Sciatic nerve (tissue), 1 donor: ENCODE measurements around the genes TCL1A and AK7.

- PRO-cap = no peak
These were observed 61.2 kb downstream of the CLMN start for GRCh38 chr14:95258358-95259110.

DNA sequence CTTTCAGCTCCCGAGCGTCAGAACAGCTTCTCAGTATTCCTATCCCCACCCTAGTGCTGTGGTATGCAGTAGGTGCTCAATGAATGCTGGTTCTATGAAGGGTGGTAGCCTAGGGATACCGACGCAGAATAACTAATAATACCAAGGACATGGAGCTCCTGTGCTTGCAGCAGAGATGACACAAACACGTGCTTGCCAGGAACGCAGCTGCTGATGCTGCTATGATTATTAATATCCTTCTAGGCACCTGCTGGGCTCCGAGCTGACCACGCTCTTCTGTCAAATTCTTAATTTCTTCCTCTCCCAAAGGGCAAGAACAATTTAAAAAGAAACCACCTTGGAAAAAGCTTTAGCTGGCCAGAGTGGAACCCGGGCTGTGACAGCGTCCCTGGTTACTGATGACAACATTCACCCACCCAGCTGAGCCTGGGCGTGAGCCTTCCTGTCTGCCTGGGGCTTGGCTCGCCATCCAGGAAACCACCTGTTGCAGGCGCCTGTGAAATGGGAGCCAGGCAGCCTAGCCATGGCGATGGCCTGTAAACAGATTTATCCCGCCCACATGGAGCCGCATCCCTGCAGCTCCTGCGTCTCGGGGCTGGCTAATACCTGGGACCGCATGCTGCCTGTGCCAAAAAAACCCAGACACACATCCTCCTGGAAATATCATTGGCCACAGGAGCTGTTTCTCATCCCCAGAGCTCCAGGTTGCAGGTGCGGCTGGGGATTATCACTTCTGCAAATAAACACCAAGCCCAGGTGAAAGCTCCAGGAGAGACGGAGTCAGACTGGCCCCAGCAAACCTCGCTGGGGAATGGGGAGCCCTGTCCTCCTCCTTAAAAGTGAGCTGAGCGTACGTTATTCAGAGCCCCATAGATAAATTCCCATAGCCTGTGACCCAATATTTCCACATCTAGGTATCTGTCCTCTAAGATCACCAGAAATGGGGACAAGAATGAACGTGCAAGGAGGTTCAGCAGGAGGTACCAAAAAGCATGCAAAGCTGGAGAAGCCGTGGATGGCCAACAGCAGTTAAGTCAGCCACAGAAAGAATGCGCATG lies 28.6 kb downstream of the CLMN start:
- PRO-cap = no peak

DNA sequence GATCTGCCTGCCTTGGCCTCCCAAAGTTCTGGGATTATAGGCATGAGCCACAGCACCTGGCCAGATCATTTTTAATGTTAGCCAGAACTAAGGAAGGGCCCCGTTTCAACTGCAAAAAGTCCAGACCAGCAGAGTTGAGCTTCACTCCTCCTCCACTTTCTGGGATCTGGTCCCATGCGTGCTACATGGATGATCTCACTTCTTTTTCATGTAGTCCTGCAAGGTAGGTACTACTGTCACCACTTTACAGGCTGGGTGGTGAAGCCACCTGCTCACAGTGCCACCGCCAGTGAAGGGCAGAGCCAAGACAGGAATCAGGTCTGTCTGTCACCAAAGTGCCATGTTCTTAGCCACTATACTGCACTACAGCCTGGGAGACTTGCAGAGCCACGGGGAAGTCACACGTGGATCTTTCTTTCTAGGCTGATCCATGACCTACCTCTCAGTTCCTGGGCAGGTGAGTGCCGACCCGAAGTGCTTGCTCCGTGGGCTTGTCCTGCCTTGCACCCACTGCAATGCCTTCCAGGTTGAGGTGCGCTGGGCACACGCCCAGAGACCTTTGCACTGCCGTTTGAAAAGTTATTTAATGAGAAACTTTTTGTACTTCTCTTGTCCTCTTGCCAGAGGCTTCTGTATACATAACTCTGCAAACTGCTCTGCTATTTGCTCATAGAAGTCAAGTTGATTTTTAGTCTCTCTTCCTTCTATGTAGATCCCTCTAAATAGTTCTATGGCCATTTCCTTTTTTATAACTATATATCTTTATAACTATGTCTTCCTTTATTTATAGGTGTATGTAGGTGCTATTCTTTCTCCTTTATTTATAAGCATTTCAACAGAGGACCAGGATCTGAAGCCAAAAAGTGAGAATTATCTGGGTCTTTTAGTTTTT lies 19.7 kb upstream of the CLMN start:
- PRO-cap = no peak

GRCh38 chr14:95361225-95362092 lies 41.8 kb upstream of the CLMN start:
- PRO-cap = no peak

- PRO-cap = unidirectional peak, minus-strand start at chr14:95507304
These were observed 9.2 kb downstream of the SYNE3 start for GRCh38 chr14:95507243-95507667.

DNA sequence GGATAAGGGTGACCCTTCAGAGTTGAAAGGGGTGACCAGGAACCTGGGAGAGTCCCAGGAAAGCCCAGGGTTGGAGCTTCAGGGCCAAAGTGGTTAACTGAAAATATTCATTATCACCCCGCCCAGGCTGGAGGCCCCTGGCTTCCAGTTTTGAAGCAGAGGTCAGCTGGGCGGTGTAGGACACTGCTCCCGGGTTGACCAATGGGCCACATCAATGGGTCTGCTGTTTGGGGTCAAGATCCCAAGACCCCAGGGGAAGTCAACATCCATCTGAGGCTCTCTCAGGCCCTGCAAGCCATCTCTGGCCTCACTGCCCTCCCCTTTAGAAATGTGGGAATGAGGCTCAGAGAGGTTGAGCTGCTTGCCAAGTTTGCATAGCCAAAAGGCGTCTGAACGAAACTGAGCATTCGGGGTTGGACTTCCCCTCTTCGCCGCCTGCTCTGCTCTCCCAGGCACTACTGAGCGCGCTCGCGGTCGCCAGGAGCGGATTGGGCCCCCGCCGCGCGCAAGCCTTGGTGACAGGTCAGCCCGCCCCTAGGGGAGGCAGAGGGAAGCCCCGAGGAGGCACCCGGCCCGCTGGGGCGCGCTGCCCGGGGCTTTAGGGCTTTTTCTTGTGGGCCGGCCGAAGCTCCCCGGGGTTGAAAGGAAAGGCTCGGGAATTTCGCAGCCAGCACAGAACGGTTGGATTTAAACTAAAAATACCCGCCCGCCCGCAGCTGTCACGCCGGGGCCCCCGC lies 583 bp downstream of the SYNE3 start:
- PRO-cap = bidirectional peak, plus-strand start at position 546 of the sequence, minus-strand start at position 457 of the sequence

GRCh38 chr14:95531370-95531765 lies 3.5 kb upstream of the GLRX5 start:
- PRO-cap = no peak

- PRO-cap = no peak
These were observed 1.8 kb downstream of the GLRX5 start for GRCh38 chr14:95536689-95537028.

DNA sequence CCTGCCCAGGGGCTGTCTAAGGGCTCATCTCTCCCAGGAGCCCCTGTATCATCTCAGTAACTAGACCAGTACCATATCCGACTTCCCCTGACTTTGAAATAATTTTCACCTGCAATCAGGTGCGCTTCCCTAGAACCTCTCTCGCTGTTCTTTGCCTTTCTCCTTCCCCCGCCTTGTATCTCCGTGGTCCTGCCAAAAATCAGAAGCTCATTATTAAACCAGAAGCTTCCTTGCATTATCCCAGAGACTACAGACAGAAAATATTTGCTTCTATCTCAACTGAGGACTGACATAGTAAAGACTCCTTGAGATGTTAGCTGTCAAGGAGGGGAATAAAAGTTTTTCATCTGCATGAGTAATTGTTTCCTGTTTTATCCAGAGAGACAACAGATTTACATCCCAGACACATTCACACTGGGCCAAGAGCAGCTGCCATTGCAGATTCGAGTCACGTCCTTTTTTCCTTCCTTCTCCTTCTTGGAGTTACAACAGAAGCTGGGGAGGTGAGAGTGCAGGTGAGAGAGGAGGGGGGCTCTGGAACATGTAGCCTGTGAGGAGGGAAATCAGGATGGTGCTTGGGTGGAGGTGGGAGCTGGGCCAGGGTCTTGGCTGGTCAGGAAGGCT lies 16.1 kb upstream of the TCL1B start:
- PRO-cap = no peak

- PRO-cap = no peak
These were observed at the start of gene TCL1A for GRCh38 chr14:95713795-95714674. Gene TCL1A, minus strand, starts transcription at chr14:95714125.

GRCh38 chr14:95875762-95876398 lies 162.0 kb upstream of the TCL1A start:
- PRO-cap = no peak

- PRO-cap = no peak
These were observed 90.6 kb upstream of the C14orf132 start for GRCh38 chr14:95948419-95949109.

DNA sequence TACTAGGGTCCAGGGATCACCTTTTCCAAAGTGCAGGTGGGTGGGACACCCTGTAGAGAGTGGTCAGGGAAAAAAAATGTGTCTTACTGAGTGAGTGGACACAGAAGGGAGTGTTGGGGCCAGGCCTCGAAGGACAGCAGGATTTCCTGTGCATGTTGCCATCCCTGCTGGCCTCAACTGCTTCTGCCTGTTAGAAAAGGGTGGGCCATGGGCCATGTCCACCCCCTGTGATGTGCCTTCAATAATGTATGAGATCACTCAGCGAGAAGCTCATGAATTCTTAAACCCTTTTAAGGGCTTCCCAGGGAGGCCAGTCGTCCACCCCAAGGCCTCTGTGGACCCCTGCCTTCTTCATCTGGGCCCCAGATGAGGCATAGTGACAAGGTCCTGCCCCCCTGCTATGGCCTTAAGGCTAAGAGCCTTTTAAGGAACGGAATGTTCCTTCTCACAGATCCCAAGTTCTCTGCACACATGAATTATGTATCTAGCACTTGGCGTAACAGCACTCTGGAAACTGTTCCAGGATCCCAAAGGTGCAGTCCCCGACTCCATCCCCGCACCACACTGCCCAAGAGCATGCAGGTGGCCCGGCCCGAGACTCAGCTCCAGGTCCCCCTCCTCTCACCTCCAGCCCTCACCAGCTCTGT lies 9.0 kb upstream of the C14orf132 start:
- PRO-cap = bidirectional peak, plus-strand start at position 538 of the sequence, minus-strand start at position 368 of the sequence

DNA sequence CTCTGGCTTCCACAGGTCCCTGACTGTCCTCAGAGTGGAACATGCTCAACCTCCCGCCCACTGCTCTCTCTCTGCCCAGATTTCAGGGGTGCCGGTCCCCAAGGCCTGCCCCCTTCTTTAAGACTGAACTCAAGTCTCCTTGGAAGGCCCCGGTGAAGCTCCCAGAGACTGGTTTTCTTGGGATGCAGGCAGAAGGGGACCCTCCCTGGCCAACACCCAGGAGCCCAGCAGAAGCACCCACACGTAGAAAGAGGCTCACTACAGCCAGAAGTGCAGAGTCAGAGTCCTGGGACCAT lies 50.4 kb downstream of the C14orf132 start:
- PRO-cap = no peak

DNA sequence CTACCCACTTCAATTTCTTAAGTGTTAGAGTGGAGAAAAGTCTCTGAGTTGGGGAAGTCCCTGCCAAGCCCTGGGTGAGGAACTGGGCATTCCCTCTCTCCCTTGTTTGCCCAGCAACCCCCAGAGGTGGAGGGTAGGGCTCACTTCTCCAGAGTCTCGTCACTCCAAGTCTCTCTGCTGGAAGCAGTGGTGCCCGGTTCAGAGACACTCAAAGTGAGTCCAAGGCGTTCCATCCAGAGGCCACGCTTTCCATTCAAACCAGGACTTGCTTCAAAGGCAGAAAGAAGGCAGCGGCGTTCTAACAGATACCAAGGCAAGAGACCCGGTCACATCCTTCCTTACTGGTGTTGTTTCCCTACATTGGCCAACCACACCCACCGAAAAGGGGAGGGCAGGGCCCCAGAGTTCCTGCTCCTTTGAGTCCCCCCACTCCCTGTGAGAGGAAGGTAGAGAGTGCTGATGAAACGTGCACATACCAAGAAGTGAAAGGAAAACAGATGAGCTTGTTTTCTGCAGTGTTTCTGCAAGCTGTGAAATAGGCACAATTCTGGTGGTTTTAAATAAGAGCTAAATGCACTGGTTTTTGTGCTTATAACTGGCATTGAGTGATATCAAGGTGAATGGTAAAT lies 6.0 kb upstream of the BDKRB2 start:
- PRO-cap = unidirectional peak, minus-strand start at position 435 of the sequence

- PRO-cap = no peak
These were observed 11.3 kb downstream of the BDKRB1 start for GRCh38 chr14:96267243-96267846.

- PRO-cap = no peak
These were observed 12.6 kb downstream of the BDKRB1 start for GRCh38 chr14:96268327-96269366.

- PRO-cap = unidirectional peak, minus-strand start at chr14:96391728; bidirectional peak, plus-strand start at chr14:96392155, minus-strand start at chr14:96391832
These were observed at the start of gene AK7 for GRCh38 chr14:96391687-96392390. Gene AK7, plus strand, starts transcription at chr14:96392128.

GRCh38 chr14:96501129-96501541 lies 1.0 kb upstream of the PAPOLA start:
- PRO-cap = no peak

GRCh38 chr14:96741303-96741875 lies 55.8 kb upstream of the VRK1 start:
- PRO-cap = unidirectional peak, minus-strand start at chr14:96741705